Thoracic aorta (tissue), 1 donor: ENCODE measurements around the gene USP25.

- RAMPAGE, long total RNA: no peak
Measured at GRCh38 chr21:8396564-8396819, 2124.9 kb upstream of the TPTE start.

- RAMPAGE, long total RNA: no peak
Measured at GRCh38 chr21:14063653-14064207, 147.0 kb downstream of the LIPI start.

- RAMPAGE, long total RNA: no peak
Measured at GRCh38 chr21:14121706-14122098, 89.1 kb downstream of the LIPI start.

DNA sequence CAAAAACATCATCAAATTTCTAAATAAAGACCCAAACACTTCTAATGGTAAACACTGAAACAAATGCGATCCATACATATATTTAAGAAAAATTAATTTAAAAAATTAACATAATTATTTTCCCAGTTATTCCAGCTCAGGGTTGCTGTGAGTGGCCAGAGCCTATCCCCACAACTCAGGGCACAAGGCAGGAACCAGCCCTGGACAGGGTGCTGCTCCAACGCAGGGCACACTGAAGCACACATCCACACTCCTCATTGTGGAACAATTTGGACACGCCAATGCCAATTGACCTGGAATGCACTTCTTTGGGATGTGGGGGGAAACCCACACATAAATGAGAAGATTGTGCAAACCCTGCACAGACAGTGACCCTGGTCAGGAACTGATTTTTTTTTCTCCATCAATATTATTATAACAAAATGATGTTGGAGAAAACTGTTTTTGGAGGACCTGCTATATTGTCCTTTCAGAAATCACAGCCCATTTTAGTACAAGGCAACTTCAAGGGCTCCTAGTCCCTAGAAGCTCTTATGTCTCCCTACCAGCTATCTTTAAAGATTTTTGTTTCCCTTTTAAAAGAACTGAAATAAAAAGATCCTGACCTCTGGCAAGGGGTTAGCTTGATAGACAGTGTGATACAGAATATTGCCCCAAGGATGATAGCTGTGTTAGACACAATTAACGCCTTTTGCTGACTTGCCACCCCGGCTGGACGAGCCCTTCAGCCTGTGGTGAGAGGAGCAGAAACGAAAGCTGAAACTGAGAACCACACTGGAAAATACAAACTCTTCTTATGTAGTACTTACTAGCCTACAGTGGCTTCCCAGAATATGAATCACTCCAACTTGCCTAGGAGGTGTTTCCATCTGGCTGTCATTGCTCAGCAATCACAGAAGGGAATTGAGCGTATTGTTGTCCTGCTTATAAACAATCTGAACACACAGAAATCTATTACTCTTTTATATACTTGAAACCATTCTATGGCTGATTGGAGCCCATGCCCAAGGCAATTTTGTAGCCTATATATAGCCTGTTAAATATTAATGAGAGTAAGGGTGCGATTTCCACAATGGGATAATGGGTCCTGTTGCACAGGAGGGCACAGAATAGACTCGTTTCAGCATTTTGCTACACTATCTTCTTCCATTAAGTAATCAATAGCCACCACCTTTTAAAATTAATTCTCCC, 23.1 kb downstream of the SAMSN1 start:
- RAMPAGE, long total RNA: no peak

GRCh38 chr21:14864331-14864856, 200.4 kb downstream of the NRIP1 start:
- RAMPAGE, long total RNA: no peak

- RAMPAGE, long total RNA: no peak
Measured at GRCh38 chr21:15050943-15051457, 13.8 kb downstream of the NRIP1 start.

DNA sequence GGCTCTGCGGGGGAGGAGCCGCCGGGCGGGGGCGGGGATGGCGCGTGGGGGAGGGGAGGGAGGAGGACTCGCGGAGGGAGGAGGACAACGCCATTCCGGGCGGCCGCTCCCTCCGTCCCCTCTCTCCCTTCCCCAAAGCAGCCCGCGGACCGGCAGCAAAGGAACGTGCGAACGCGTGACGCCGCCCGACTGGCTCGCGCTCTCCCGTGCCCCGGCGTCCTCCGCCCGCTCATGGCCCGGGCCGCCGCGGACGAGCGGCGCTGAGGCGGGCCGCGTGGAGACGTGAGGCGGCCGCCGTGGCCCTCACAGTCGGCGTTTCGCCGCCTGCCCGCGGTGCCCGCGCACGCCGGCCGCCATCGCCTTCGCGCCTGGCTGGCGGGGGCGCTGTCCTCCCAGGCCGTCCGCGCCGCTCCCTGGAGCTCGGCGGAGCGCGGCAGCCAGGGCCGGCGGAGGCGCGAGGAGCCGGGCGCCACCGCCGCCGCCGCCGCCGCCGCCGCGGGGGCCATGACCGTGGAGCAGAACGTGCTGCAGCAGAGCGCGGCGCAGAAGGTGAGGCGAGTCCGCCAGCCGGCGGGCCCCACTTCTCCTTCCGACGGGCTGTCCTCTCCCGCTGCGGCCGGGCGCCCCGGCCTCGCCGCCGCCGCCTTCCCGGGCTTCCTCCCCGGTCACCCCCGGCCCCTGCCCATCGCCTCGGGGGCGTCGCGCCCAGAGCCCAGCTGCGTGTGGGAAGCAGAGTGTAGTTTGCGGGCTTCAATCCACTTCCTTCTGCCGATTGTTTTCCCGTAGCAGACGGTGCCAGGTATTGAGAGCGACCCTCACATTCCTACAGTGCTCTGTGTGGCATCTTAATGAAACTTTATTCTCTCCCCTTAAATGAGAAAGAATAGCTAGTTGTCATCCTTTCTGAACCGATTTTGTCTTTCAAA, at the start of gene USP25:
Gene USP25, plus strand, starts transcription at position 93 of the 926 bp plus-strand sequence.
- RAMPAGE, long total RNA: no peak

DNA sequence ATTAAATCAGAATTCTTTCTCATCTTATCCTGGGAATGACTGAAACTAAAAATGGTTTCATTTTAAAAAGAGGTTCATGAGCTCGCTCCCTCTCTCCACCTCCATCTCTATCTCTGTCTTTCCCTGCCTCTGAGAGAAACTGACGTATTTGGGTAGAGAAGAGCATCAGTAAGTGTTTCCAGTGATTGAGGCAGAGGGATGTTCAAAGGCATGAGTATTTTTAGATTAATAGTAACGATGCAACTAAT, 349.0 kb downstream of the USP25 start:
- RAMPAGE, long total RNA: no peak

- RAMPAGE, long total RNA: no peak
Measured at GRCh38 chr21:16094959-16095336, 365.2 kb downstream of the USP25 start.

DNA sequence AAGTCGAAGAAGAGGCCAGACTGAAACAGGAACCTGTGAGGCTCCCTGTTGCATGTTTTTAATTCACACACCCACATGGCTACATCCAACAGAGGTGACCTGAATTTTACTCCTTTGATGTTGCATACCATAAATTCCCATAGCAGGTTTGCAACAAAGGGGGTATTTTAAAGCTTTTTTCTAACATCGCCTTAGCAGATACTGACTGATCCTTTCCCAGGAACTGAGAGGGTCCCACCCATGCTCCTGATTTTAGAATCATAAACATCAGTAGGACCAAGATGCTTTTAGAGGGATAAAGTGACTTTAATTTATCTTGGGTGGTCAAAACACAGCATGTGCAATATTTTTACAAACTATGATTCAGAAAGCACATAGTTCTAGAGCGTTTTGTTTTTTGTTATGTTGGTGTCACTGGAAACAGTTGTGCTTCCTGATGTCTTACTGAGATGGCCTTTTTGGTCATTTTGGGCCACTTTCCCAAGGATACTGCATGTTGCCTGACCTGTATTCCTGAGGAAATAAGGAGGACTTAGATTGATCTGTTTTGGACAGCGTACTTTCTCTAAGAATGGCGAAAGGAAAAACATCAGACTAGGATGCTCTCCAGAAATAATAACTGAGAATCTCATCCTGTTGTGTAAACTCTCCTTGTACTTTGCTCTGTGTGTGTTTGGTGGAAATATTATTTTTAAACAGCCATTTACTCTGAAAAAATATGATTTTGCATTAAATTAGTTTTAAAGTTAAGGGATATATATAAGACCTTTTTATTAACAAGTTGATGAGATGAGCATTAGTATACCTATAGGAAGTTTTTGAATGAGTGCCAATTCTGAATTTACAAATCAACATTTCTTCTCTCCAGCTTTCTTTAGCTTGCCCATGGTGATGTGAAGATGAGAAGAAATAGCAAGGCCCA, 451.2 kb downstream of the USP25 start:
- RAMPAGE, long total RNA: no peak

GRCh38 chr21:16211607-16212432, 482.0 kb downstream of the USP25 start:
- RAMPAGE, long total RNA: no peak

DNA sequence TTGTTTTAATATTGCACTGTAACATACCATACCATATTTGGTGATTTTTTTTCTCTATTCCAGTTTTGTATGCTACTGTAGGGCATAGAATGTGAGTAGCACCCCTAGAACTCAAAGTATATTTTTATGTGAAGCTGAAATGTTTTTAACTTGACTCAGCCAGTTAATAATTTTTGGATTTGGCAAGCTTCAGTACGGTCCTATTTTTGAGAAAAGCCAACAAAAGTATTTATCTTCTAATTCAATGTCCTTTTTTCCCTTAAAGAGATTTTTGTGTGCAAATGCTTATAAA, 593.8 kb downstream of the USP25 start:
- RAMPAGE, long total RNA: no peak

- RAMPAGE, long total RNA: no peak
Measured at GRCh38 chr21:17460952-17461443, 51.8 kb upstream of the CXADR start.

GRCh38 chr21:17513146-17513596, 328 bp downstream of the CXADR start:
- RAMPAGE, long total RNA: no peak

DNA sequence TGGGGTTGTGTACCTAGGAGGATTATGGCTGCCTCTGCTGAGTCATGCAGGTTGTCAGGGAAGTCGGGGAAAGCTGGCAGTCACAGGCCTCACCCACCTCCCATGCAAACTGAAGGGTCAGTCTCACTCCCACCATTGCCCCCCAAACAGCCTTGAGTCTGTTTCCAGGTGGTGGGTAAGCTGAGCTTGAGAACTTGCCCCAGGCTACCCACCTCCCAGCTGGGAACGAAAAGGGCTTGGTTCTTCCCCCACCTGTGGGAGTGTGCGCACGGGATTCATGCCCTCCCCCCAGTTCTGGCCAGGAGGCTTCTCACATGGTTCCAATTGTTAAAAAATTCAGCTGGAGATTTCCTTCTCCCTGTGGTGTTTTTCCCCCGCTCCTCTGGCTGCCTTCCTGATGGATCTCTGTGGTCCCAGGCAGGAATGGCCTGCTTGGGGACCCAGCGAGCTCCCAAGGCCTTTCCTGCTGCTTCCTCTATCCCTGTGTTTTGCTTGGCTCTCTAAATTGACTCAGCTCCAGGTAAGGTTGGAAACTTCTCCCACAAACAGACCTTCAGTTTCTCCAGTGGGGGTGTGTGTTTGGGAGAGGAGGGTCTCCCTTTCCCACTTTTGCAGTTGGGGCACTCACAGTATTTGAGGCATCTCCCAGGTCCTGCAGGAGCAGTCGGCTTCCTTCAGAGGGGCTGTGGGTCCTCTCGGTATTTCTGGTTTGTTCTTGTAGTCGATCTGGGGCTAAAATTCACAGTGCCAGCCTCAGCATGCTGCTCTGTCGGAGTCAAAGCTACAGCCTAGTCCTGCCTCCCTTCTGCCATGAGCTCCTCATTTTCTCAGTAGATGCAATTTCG, 82.0 kb upstream of the C21orf91 start:
- RAMPAGE, long total RNA: no peak

DNA sequence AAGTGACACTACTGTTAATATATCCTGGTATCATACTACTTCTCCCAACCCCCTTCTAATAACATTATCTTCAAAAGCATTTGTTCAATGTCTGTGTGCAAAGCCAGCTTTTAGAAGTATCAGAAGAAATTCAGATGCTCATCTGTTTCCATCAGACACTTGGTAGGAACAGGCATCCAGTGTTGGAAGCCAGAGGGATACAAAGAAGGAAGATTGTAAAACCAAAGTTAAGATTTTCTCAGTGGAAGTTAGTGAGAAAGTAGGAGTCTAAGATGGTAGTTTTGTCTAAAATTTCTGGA, 139.2 kb upstream of the C21orf91 start:
- RAMPAGE, long total RNA: no peak

GRCh38 chr21:21199190-21199909, 201.1 kb downstream of the NCAM2 start:
- RAMPAGE, long total RNA: no peak

GRCh38 chr21:21200045-21200606, 201.9 kb downstream of the NCAM2 start:
- RAMPAGE, long total RNA: no peak

DNA sequence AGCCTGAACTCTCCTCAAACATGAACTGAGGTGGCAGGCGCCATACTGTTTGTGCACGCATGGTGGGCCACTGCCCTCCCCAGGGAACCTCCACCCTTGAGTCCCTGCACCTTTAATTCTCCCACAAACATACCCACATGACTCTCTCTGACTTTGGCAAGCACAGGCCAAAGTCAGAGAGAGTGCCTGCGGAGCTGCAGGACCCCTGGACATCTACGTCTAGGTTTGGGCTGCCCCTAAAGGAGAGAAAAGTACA, 260.4 kb downstream of the NCAM2 start:
- RAMPAGE, long total RNA: no peak

- RAMPAGE, long total RNA: no peak
Measured at GRCh38 chr21:21463447-21464052, 465.3 kb downstream of the NCAM2 start.